ENCODE data around the gene IGSF8.

DNA sequence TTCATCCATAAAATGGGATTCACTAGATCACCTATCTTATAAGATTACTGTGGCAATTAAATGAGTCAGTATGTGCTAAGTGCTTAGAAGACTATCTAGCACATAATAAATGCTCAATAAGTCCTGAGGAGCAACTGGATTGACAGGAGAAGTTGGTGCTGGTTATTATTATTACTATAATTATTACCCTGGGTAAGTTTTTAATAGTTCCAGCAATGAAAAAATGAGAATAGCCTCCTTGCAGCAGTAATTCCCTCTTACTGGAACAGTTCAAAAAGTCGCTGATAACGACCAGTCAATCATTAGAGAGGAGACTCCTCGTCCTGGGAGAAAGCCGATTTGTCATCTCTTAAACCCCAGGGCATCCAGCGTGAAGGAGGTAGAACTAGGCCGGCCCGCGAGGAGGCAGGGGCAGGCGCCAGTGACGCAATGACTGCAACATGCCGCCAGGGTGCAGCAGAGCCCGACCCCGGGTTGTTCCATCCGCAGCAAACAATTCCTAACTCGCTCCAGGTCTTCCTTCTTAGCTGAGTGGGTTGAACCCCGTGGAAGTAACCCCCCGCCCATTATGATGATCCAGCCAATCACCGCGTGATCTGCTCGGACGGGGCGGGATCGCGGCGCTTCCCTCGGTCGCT is 407 bp upstream of the DUSP23 start:
- RRBS = 2% methylated on average over 8 of the region's 27 CpGs
CAGE:
- cytosol, long polyA plus RNA = no peak
- long polyA plus RNA = no peak
- nucleus, long polyA plus RNA = no peak

GRCh38 chr1:159872850-159873318 is 10.4 kb upstream of the VSIG8 start:
- RRBS = 60% methylated on average over 3 of the region's 15 CpGs
CAGE:
- cytosol, long polyA plus RNA = no peak
- long polyA plus RNA = no peak
- nucleus, long polyA plus RNA = no peak

GRCh38 chr1:159886314-159886897 is 13.6 kb downstream of the CFAP45 start:
- RRBS = no CpG with 5 or more reads among the region's 6 CpGs
CAGE:
- cytosol, long polyA plus RNA = no peak
- long polyA plus RNA = no peak
- nucleus, long polyA plus RNA = no peak

DNA sequence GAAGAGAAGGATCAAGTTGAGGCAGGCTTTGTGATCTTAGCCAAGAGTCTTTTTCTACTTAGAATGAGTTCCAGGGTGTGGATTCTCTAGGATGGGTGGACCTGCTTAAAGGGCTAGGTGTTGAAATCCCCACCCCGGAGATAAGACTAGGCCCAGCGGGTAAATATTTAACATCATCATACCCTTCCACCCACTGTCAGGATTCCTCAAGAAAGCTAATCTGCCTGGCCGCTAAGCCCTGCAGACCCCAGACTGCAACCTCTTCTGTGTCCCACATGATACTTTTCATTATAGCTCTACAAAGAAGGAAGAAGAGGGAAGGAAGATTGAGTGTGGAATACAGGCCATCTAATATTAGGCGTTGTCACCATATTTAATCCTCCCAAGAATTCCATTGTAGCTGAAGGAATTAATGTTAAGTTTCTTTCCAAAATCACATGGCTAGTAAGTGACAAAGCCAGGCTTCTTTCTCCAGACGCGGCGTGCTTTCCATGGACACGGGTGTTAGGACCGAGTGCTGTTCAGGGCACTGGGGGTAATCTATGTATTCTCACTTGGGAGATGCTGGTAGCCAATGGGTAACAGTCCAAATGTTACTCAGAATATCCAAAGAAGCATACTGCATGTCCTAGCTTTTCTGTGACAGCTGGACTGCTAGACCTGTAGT is 5.6 kb downstream of the IGSF9 start:
- RRBS = no CpG with 5 or more reads among the region's 9 CpGs
CAGE:
- cytosol, long polyA plus RNA = no peak
- long polyA plus RNA = no peak
- nucleus, long polyA plus RNA = no peak

GRCh38 chr1:160098307-160098979 is at the start of gene IGSF8:
Gene IGSF8 (minus strand): TSS chr1:160098619.
- RRBS = 2% methylated on average over 34 of the region's 59 CpGs
CAGE:
- cytosol, long polyA plus RNA = no peak
- long polyA plus RNA = no peak
- nucleus, long polyA plus RNA = no peak

GRCh38 chr1:160128985-160129814 is 13.6 kb downstream of the ATP1A2 start:
- RRBS = no CpG with 5 or more reads among the region's 11 CpGs
CAGE:
- cytosol, long polyA plus RNA = no peak
- long polyA plus RNA = no peak
- nucleus, long polyA plus RNA = no peak

- RRBS = no CpG with 5 or more reads among the region's 7 CpGs
CAGE:
- cytosol, long polyA plus RNA = no peak
- long polyA plus RNA = no peak
- nucleus, long polyA plus RNA = no peak
Measured at GRCh38 chr1:160131918-160132457, 16.4 kb downstream of the ATP1A2 start.

DNA sequence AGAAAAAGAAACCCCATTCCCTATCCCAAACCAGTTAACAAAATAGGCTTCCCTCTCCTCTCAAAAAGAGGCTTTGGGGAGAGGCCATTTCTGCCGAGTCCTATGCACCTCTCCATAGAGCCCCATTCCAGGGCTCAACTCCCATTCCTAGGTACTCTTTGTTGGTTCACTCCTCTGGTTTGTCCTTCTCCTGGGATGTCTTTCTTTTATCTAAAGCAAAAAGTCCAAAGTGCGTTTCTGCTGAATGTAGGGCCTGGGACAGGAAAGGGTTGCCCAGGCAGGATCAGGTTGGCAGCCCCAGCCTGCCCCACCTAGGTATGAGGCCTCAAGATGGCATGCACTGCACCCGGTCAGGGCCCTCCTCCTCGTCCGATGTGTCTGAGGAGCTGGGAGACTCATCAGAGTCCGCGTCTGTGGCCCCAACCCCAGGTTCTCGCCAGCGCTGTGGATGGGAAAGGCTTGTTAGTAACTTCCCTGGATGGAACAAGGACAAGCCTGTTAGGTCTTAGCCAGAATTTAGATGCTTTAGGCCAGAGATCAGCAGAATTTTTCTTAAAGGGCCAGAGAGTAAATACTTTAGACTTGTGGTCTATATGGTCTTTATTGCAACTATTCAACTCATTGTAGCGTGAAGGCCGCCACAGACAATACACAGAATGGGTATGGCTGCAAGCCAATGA is 12.2 kb downstream of the PEA15 start:
- RRBS = no CpG with 5 or more reads among the region's 11 CpGs
CAGE:
- cytosol, long polyA plus RNA = no peak
- long polyA plus RNA = no peak
- nucleus, long polyA plus RNA = no peak

DNA sequence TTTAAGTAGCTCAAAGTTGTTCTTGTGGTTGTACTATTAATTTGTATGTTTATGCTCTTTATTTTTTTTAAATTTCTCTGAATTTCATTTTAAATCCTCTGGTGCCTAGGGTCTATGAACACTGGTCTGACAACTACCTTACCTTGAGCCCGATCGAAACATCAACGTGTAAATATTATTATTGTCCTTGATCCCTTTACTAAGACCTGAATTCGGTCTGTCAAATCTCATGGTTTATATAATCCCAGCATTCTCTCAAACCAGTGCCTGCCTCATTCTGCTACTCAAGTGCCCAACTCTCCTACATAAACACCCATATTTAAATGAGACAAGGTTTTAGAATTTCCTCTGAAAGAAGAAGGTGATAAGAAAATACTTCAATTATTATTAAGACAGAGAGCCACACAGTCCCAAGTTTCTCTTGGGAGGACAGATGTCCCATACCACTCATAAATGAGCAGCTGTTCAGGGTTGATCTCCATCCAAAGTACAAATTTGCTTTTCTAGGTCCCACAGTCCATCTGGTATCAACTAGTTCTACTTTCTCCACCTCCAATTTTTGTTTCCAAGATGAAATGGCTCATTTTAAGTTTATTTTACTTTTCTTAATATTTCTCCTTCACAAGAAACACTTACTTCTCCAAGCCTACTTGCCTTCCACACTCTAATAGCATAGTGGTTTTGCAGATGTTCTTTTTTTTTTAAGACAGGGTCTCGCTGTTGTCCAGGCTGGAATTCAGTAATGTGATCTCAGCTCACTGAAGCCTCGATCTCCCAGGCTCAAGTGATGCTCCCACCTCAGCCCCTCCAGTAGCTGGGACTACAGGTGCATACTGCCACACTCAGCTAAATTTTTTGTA is 11.3 kb downstream of the DCAF8 start:
- RRBS = no CpG with 5 or more reads among the region's 6 CpGs
CAGE:
- cytosol, long polyA plus RNA = no peak
- long polyA plus RNA = no peak
- nucleus, long polyA plus RNA = no peak

DNA sequence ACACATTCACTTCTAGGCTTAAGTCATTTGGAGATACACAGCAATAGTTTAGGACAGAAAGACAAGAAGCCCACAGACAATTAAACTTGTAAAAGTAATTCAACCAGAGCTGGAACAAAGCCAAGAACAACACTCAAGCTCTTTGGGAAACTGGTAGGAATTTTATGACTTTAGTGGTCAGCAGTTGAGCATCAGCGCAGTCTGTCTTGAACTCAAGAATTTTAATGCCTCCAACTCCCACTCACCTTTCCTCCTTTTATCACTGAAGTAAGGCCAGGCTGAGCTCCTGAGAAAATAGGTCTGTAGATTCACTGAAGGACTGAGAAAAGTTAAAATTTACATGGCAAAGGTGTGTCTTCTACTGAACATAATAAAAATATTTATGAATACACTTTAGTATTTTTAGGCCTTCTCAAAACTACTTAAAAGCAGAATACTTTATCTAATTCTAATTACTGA is 1.3 kb downstream of the DCAF8 start:
- RRBS = no CpG with 5 or more reads among the region's 1 CpG
CAGE:
- cytosol, long polyA plus RNA = no peak
- long polyA plus RNA = no peak
- nucleus, long polyA plus RNA = no peak

DNA sequence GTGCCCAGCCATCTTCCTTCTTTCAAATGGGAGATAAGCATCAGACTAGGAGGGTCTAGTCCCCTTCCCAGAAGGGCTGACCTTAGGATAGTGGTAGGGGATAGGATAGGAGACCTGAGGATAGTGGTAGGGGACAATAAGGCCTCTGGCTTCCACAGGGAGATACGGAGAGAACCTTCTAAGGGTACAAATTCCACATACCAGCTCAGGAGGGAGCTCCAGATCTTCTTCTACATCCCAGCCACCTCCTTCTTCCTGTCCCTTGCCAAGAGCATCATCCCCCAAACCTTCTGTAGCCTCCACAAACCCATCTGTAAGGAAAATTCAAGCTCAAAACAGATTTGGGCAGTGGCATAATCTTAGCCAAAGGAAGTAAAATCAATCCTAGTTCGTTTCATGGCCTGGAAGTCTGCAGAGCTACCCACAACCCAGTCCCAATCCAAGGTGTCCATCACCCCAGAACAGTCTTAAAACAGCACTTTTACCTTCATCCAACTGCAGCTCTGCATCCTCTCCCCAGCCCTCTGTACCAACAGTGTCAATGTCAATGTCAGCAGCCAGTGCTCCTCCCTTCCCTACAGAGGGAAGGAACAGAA is 9.4 kb upstream of the PEX19 start:
- RRBS = no CpG with 5 or more reads among the region's 2 CpGs
CAGE:
- cytosol, long polyA plus RNA = no peak
- long polyA plus RNA = no peak
- nucleus, long polyA plus RNA = start-site peak on the plus strand centred at position 277 of the sequence, 57 bp wide, 53 and 28 reads in 2 replicates; start-site peak on the plus strand centred at position 529 of the sequence, 77 bp wide, 19 and 22 reads in 2 replicates

DNA sequence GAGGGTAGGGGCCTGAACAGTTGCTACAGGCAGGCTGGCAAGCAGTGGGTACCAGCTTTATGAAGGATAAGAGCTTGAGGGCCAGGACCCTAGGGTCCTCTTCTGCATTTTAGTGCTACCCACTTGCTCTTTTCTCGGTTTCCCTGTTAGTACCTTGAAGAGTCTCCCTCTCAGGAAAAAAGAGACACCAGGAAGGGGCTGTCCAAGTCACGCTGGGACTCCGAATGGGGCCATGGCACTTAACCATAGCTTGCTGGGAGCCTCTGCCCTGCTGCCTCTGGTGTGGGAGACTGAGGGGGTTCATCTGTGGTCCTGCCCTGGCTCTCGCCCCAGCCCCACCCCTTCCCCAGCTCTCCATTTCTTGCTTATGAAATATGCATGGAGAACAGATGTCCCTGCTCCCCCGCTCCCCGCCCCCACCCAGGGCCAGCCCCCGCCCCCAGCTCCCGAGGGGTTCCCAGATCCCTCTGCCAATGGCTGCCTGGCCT is 352 bp upstream of the NHLH1 start:
- RRBS = no CpG with 5 or more reads among the region's 8 CpGs
CAGE:
- cytosol, long polyA plus RNA = no peak
- long polyA plus RNA = no peak
- nucleus, long polyA plus RNA = no peak

GRCh38 chr1:160459998-160460645 is 59.8 kb downstream of the VANGL2 start:
- RRBS = no CpG with 5 or more reads among the region's 6 CpGs
CAGE:
- cytosol, long polyA plus RNA = no peak
- long polyA plus RNA = no peak
- nucleus, long polyA plus RNA = no peak

DNA sequence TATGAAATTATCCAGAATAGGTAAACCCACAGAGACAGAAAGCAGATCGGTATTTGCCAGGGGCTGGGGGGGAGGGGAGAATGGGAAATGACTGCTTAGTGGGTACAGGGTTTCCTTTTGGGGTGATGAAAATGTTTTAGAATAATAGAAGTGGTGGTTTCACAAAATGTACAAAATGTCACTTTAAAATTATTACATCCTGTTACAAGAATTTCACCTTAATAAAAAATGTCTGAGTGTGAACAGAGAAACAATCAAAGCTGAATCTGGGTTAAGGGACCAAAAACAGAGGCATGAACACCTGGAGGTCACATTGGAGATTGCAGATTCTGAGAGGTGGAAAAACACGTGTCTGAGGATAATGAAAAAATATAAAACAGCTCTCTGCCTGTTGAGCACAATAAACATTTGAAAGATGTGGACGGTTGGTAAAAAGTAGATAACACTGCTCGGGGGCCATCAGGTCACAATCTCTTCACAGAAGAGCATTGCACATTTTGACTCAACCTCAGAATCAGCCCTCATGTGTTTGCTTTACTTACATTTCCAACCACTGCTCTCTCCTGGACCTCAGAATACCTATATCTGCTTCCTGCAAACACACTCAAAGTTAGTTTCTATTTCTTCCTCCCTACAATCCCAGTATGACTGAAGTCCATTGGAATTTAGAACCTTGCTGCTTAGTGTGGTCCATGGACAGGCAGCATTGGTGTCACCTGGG is 3.2 kb downstream of the SLAMF6 start:
- RRBS = no CpG with 5 or more reads among the region's 4 CpGs
CAGE:
- cytosol, long polyA plus RNA = no peak
- long polyA plus RNA = no peak
- nucleus, long polyA plus RNA = no peak

DNA sequence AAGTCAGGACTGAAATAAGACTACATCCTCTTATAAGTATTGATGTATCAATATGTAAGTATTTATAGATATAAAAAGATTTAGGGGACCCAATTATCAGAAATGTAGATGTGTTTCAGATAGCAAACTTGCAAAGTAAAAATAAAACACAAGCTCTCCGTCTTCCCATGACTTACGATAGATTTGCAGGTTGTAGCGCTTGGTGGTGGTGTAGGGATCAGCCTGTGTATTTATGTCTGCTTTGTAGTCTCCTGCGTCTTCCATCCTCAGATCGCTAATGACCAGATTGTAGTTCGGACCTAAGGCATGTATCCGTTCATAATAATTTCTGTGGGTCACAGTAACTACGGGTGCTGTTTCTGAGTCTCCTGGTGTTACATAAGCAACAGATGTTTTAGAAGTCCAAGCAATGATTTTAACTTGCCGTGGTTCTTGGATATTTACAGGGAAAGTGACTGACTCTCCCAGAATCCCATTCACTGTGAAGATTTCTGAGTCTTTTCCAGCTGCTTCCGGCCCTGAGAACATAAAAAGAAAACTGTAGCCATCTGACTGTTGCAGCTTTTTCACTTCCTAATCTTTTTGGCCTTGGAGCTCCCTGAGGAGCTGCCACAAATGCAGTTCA is 14.0 kb downstream of the CD84 start:
- RRBS = no CpG with 5 or more reads among the region's 10 CpGs
CAGE:
- cytosol, long polyA plus RNA = no peak
- long polyA plus RNA = no peak
- nucleus, long polyA plus RNA = no peak

DNA sequence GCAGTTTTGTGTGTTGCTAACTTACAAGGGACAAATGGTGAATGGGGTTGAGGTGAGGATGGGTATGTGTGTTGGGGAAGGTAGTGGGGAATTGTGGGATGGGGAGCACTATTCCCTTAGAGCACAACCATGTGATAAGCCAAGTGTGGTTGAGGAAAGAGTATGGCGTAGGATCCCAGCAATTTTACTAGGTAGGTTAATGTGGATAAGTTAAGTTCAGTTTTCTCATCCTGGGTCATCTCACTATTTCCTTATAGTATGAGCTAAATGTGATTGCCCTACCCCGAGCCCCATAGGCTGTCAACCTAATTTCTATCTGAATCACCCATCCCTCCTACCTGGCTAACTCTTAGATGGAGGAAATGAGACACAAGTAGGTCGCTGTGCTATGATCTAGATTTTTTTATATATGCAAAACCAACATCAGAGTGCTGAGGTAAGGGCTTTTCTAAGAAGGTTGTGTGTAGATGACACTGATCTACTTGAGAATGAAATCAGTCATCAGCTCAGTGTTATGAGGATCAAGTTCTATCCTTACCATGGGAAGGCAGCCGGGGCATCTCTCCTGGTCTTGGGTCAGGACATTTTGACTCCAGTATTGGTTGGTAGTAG is 23.8 kb downstream of the SLAMF1 start:
- RRBS = no CpG with 5 or more reads among the region's 4 CpGs
CAGE:
- cytosol, long polyA plus RNA = no peak
- long polyA plus RNA = no peak
- nucleus, long polyA plus RNA = no peak

DNA sequence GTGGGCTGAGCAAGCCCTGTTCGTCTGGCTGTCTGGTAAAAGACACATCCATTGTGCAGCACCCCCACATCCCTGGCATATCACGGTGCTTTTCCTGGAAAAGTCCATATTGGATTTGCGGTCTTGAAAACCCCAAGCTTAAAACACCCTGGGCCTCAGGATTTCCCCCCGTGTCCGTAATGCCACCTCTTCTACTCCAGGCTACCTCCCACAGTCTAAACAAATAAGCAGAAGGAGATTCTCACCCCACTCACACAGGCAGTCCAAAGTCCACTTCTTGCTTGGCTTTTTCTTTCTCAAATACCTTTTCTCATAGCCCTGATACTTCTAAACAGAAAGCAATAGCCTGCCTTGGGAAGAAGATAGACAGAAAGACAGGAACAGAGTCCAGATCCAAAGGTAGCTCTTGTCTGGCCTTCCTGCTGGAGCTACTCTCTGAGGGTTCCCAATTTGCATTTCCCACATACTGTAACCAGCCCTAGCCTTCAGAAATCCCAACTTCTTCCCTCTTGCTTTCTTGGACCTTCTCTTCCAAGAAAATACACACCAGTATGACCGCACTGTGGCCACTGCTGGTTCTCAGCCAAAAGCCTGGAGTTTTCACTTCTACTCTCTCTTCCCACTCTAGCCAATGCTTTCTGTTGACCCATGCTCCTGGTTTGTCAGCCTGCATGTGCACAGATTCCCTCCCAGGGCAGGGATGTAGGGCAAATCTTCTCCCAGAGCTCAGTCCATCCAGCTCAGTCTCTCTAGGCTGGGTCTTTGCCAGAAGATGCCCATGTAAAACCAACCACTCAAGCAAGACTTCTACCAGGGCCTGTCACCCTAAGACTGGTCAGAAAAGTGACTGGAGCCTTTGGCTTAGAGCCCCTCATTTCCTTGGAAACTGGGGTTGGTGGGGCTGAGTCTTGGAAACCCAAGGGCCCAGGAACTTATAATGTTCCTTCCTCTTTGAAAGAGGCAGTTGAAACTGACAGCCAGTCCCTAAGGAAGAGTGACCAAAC is 773 bp downstream of the SLAMF1 start:
- RRBS = no CpG with 5 or more reads among the region's 6 CpGs
CAGE:
- cytosol, long polyA plus RNA = no peak
- long polyA plus RNA = no peak
- nucleus, long polyA plus RNA = no peak

GRCh38 chr1:160709760-160710079 is 1.9 kb downstream of the CD48 start:
CAGE:
- cytosol, long polyA plus RNA = no peak
- long polyA plus RNA = no peak
- nucleus, long polyA plus RNA = no peak

- RRBS = no CpG with 5 or more reads among the region's 5 CpGs
CAGE:
- cytosol, long polyA plus RNA = no peak
- long polyA plus RNA = no peak
- nucleus, long polyA plus RNA = no peak
Measured at GRCh38 chr1:160752815-160753276, 13.8 kb downstream of the SLAMF7 start.

- RRBS = no CpG with 5 or more reads among the region's 1 CpG
CAGE:
- cytosol, long polyA plus RNA = no peak
- long polyA plus RNA = no peak
- nucleus, long polyA plus RNA = no peak
Measured at GRCh38 chr1:160776080-160776756, 19.8 kb upstream of the LY9 start.